Skeletal muscle satellite cell (primary cell): ENCODE data around the gene NRAP.

DNA sequence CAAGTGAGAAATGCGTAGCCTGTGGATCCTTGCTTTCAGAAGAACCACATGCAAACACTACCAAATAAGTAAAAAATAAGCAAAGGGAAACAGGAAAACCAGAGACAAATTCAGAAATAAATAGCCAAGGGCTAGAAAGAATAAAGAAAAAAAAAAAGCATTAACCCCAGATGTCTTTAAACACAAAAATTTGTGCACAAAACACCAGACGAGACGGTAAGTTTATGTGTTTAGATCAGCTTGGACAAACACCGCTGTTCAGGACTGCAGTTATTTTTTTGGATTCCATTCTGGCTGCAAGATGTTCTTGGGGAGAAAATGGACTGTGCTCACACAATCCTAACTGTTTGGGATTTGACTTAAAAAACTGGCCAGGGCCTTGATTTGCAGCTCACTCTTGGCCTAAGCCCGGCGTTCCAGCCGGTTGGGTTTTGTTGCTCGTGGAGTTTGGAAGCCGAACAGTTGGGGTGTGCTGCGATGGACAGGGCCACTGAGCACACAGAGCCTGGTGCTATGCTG is 168.0 kb upstream of the HABP2 start:
- CAGE, long polyA plus RNA: no peak

DNA sequence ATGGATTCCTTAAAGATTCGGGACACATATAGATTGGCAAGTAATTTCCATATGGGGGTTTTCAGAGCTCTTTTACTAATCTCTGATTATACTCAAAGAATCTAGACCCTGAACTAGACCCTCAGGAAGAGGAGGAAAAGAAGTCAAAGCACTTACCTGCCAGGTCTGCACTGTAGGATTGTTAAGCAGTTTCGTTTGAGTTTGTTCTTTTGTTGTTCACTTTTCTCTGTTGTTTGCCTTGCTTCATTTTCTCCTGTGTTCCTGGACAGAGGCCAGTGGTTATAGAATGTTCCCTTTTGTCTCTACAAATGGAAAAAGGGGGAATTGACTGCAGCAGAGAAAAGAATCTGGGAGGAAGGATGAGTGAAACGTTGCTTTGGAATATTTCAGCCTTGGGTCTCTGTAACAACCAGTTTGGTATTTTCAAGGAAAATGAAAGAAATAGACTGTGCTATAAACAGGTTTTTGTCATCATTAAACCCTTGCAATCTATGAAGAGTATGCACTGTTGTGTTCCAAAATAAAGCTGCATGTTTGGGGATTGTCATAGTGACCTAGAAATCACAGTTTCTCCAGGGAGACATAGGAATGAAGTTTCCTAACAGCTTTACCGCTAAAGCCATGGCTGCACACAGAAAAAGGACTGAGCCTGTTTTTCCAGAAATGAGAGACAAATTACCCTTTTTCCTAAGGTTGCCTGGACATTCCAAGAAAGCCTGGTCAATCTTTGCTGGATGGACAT is 60.8 kb upstream of the HABP2 start:
- CAGE, long polyA plus RNA: no peak

DNA sequence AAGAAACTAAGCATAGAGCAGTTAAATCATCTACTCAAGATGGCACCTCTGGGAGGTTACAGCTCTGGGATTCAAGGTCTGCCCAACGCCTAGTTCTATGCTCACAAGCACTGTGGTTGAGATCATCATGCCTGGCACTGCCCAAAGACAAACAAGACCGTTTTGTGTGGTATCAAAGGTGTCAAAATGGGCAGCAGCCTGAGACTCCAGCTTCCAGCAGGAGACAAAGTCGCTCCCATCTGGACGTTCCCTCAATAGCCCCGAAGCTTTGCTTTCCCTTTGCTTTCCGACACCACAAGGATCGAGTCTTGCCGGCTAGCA is 5.0 kb downstream of the HABP2 start:
- CAGE, long polyA plus RNA: no peak

DNA sequence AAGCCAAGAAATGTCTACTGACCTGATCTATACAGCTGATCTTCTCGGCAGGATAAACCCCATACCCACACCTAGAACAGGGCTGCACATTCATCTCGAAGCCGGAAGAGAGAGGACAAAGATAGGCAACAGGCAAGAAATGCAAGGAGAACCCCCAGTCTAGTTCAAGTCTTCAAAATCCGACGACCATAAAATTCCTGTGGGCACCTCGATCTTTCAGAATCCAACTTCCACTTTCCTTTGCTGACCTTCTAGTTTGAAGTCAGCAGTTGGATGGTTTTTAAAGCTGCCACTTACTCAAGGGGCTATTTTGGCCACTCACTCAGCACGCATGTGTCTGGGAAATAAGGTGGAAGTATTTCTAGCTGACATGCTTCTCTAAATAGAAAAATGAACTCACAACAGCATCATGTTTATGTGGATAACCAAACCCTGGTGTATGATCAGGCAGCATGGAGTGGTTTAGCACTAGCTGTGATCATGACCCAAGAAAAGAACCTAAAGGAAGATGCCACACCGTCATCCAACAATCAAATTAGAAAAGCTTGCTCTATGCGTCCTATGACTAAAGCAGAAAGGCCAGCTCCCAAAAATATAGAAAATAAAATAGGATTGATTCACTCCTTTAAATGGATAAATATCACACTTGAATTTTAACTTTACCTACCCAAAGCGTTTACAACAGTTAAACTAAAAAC is at the start of gene NRAP:
TSS of gene NRAP (minus strand) at position 253 of the 698 bp plus-strand sequence.
- CAGE, long polyA plus RNA: no peak

DNA sequence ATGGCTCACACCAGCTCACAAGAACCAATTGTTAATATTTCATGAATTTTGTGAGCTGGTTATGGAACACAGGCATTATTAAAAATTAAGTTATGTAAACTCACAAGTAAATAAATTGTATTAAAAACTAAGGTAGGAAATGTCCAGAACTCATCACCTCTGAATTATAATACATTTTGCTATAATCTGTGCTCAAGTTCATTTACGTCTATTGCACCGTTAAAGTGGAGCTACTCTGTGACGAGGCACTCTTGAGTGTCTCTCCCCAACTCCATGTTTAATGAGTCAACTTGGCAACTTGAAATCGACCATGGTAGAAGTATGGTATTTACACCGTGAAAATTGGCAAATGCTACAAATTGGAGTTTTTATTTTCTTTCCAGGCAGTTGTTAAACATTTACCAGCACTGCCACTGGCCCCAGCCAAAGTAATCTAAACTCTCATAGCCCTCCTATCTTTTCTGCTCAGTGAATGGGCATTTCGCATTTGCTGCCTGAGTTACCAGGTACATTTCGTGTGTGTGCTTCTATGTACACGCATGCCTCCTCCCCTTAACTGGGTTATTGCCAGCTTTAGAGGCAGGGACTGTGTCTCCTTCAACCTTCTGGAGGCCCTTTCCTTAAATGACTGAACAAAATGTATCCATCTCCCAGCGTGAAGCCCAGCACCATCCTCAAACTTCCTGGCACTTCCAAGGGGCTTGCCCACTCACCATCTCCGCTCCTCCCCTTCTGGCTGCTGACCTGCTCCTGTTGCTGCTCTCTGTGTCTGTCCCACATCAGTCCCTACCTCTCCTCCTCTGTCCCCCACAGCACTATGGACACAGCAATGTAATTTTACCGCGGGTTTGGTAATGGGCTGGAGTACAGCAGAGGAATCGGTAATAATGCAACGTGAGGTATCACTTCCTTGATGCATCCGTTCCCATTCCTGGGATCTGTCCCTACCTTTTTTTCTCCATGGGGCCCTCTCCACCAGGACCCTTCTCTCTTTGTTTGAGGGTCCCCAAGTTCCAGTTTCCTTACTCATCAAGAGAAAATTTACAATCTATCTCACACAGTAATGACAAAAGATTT is 83.4 kb downstream of the NHLRC2 start:
- CAGE, long polyA plus RNA: no peak

- CAGE, long polyA plus RNA: no peak
Measured at GRCh38 chr10:113982480-113983214, 61.0 kb upstream of the ADRB1 start.

- CAGE, long polyA plus RNA: no peak
Measured at GRCh38 chr10:114048296-114049136, 4.8 kb downstream of the ADRB1 start.

DNA sequence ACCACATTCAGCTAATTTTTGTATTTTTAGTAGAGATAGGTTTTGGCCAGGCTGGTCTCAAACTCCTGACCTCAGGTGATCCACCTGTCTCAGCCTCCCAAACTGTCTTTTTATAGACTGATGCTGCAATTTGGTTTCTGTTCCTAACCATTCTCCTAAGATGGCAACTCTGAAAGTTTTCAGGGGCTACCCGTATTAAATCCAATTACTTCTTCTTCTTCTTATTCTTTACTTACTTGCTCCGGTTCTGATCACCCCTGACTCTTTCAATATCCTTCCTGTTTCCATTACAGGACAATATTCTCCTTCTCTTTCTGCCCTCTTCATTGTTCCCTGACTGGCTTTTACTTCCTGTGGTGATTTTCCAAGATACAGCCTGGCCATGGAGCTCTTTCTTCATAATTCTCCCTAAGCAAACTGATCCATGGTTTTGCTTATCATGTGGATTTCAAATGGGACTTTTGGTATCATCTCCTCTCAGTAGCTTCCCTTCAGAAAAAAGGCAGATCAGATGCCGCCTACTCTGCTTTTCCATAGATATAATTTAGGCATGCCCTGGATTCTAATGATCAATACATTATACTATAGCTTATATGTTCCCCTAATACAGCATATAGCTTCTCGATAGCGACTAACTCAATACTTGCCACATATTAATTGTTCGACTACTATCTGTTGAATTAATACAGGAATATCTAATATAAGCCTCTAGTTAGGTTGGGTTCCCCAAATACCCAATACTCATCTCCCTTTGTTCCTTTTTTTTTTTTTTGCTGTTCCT is 35.4 kb downstream of the CCDC186 start:
- CAGE, long polyA plus RNA: no peak

- CAGE, long polyA plus RNA: no peak
Measured at GRCh38 chr10:114304523-114305444, 65.7 kb downstream of the VWA2 start.

- CAGE, long polyA plus RNA: no peak
Measured at GRCh38 chr10:114334351-114334684, 70.0 kb downstream of the AFAP1L2 start.

- CAGE, long polyA plus RNA: no peak
Measured at GRCh38 chr10:114485034-114485558, 80.8 kb upstream of the AFAP1L2 start.

- CAGE, long polyA plus RNA: no peak
Measured at GRCh38 chr10:114551387-114552031, 106.6 kb downstream of the ABLIM1 start.

GRCh38 chr10:114573390-114573756 is 84.7 kb downstream of the ABLIM1 start:
- CAGE, long polyA plus RNA: no peak

DNA sequence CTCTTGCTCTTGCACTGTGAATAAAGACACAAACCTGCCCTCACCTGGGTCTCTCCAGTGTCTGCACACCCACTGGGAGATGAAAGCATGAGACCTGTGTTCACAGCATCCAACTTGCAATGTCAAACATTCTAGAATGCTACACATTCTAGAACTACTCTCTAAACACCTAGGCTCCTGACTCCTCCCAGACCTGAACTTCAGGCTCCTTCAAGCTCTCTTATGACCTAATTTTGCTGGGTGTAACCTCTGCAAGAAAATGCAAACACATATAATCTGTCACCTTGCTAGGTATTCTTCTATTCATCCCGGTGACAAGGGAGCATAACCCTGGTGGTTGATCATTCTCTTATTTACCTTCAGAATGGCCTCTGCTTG is 44.5 kb downstream of the ABLIM1 start:
- CAGE, long polyA plus RNA: no peak

DNA sequence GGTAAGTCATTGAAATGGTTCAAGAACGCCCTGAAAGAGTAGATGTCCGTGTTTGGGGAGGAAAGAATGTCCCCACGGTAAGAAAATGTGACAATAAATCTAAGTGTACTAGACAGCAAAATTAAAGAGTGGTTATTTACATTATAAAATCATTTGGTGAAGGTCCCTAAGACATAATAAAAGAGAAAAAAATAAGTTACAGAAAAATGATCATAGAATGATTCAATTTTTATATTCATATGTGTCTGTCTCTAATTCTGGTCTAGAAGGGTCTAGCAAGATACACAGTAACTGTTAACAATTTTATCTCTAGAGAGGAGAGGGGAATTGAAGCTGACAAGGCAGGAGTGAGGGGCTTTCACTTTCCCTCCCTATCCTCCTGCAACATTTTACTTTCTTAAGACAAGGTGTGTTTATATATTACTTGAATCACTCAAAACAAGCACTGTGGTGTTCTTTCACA is 27.3 kb downstream of the ABLIM1 start:
- CAGE, long polyA plus RNA: no peak

- CAGE, long polyA plus RNA: no peak
Measured at GRCh38 chr10:114647340-114647873, 10.7 kb downstream of the ABLIM1 start.

DNA sequence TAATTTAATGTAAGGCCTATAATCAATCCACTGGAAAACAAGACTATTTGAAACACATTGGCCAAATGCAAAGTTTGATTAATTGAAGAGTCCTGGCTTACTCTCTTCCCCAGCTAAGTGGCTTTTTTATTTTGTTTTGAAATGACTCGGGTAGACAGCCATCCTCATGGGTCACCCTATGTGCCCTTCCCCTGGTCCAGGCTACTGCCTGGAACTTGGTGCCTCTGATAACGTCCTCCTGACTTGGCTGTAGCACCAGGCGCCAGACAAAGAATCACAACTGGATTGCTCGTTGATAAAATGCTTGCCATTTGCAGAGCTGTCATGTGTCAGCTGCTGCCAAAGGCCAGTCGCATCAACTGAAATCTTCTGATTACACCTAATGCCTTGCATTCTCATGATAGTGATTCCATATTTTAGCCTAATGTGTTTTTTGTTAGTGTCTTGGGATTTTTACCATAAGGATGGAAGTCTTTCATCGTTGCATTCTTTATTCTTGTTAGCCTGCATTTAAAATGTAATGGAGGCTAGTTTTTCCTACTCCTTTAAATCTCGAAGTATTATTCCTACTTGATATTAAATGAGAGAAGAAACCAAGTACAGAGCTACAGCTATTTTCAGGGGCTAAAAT is 27.4 kb upstream of the ABLIM1 start:
- CAGE, long polyA plus RNA: no peak

DNA sequence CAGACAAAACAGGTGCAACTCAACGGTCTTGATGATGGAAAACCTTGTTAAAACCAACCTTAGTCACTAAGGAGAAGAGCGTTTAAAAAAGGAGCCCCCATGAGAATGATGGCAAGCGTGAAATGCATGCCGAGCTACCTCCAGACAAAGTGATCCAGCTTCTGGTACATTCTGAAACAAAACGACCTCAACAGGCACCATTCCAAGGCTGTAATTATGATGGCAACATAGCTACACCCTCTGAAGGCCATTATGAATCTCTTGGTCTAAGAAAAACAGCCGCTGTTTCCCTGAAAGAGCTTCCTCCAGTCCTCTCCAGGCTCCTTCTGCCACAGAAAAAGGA is 49.9 kb upstream of the ABLIM1 start:
- CAGE, long polyA plus RNA: no peak

DNA sequence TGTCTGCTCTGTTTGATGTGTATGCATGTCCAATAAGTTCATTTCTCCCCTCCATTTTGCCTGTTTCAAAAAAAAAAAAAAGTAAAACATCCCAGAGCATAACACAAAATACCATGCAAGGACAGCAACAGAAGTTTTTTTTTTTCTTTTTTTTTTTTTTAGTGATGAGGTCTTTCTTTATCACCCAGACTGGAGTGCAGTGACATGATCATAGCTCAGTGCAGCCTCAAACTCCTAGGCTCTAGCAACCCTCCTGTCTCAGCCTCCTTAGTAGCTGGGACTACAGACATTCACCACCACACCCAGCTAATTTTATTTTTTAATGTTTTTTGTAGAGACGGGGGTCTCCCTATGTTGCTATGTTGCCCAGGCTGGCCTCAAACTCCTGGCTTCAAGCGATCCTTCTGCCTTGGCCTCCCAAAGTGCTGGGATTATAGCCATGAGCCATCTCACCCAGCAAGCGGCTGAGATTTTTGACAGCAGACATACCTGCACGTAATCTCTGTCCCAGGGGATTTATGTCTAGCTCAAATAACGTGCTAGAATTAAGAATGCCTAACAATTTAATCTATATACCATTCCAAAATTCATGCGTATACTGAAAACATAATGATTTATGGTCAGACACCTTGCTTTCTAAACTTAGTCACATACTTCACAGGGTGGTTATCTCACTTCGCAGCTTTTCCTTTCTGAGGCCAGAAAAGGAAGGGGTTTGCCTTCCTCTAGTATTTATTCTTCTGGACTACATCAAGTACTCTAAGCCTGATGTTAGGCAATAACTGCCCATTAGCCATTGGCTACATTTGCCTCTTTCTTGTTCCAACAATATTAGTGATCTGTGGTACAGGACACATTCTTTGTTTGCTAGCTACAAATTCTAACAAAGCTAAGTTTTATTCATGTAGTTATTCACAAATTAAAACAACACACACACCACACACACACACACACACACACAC is 72.8 kb upstream of the FHIP2A start:
- CAGE, long polyA plus RNA: no peak

DNA sequence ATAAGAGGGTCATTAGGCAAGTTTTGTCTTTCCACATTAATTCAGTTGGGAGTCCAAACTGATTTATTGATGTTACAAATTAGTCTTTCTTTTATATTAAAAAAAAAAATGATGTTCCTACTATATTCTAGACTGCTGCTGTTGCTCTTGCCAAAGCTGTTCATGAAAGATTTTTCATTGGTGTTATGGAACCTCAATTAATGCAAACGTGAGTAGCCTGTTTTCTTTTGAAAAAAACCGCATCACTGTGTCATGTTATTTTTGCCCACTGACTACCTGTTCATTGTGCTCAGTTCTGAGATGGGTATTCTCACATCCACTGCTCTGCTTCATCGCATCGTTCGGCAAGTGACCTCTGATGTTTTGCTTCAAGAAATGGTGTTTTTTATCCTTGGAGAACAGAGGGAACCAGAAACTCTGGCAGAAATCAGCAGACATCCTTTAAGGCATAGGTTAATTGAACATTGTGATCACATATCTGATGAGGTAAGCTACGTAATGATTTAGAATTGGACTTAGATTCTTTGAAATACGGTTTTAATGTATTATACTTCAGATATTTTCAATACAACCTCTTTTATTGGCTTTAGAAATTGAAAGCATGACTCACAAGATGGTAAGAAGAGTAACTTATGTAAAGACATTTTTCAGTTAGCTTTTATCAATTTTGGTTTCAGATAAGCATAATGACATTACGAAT is 24.5 kb downstream of the FHIP2A start:
- CAGE, long polyA plus RNA: no peak